Duodenum (tissue), 1 donor: ENCODE data around the genes ARFGAP2 and RAPSN.

GRCh38 chr11:46676327-46677187 lies 23.9 kb downstream of the ARHGAP1 start:
- PRO-cap, result no peak

GRCh38 chr11:46678629-46679659 lies 21.5 kb downstream of the ARHGAP1 start:
- PRO-cap, result no peak

DNA sequence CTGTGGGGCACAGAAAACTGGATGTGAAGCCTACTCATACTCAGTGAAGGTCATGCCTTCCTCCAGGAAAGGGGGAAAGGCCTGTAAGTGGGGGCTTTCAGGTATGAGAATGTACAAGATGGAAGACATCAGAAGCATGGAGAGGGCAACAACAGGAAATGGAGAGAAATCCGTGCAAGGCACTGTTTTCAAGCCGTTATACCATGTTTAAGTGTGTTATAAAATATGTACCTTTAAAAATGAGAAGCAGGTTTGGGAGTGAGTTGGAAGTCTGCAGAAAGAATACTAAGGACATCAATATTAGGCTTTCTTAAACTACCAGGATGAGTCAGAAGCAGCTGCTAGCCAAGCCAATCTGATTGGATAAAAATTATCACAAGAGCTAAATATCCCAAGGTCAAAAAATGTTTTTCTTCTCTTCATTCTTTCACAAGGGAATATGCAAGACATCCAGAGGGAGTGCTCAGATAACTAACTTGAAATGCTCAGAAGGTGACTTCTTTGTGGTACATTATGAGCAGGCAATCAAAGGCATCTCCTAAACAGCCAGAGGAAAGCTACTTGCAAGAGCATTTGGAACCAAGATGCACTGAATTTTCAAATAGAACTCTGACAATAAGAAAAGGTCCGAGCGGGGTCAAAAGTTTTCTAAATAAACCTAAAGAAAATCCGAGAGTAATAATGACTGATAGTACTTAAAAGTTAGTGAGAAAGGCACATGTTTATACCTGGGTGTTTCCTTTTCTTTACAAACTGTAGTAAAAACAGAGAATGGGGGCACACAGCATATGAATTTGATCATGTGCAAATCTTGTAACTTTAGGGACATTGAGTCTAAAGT lies 19.3 kb upstream of the CKAP5 start:
- PRO-cap, result no peak

- PRO-cap, result no peak
Measured at GRCh38 chr11:46914398-46914852, 3.9 kb downstream of the LRP4 start.

GRCh38 chr11:46916463-46917104 lies 1.8 kb downstream of the LRP4 start:
- PRO-cap, result unidirectional peak, plus-strand start at chr11:46916935

GRCh38 chr11:47104195-47105103 lies 72.2 kb downstream of the ARFGAP2 start:
- PRO-cap, result no peak

DNA sequence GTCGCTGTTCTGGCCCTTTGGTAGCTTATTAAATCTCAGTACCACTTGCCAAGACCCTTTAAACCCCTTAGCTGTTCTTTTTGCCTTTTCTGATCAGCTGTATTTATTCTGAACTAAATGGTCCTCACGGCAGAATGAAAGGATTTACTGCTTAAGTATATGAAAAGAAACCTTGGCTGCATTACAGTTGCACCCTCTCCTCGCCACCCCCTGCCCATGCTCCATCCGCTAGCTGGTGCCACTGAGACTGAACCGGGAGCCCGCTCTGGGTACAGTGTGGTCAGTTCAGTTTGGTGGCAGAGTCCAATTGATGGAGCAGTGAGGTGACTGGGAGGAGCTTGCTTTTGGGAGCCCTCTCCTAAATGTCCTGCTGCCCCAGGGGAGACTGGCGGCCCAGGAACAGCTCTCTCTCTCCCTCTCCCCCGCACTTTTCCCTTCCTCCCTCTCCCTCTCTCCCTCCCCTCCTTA lies 22.0 kb downstream of the ARFGAP2 start:
- PRO-cap, result no peak

DNA sequence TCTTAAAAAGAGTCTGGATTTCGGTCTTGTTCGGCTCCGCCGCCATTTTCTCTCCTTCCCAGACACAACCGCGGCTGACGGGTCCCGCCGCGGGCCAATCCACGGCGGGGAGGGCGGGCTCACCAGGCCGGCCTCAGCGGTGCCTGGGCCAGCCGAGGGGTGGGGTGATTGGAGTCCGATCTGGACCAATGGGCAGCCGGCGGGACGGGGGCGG lies at the start of gene ARFGAP2:
Gene ARFGAP2, minus strand, starts transcription at position 72 of the 214 bp plus-strand sequence.
- PRO-cap, result bidirectional peak, plus-strand start outside the sequence, minus-strand start at position 70 of the sequence

GRCh38 chr11:47238768-47239760 lies 9.6 kb downstream of the ACP2 start:
- PRO-cap, result no peak

DNA sequence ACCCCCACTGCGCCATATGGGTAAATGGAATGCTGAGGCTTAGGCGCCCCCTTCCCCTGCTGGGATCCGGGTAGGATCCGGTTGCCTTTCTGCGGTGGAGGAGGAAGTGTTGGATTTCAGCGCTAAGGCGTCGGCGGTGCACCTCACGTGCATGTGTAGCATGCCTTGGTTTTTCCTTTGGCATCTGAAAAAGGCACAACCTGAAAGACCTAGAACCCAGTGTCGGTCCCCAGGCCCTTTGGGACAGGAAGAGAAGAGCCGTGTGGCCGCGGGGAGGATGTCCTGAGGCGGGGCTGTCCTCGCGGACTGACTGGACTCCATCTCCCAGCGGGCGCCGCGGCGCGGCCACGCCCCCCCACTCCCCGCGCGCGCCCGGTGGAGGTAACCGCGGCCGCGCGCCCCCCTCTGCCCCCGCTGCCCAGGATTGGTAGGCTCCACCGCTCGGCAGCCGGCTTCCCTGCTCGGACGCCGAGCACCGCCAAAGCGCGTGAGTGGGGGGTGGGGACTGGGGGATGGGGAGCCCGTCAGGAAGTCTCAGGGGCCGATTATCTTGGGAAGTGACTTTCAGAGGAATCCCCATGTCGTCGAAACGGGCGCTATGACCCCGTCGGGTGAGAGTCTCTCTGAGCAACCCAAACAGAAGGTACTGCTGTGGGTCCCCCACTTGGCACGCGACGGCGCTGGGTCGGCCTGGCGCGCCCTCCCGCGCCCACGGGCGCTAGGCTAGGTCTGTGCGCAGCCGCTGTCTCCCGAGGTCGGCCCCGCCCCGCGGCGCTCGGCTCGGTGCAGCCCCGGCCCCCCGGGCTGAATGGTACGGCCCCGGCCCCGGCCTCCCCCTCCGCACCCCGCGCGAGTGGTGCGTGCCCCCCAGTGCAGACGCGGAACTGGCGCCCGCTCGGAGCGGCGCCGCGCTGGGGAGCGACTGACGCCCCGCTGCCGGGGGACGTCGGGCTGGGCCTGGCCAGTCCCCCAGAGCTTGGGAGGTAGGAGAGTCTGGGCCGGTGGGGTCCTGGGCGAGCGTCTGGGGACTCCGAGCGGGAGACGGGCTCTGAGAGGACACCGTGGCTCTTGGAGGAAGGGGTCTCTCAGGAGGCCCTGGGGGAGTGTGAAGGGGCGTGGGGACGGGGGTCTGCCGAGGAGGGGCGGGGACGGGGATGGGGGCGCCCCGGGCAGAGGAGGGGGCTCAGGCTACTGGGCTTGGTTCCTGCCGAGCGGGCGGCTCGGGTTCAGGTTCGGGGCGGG lies 11.9 kb downstream of the NR1H3 start:
- PRO-cap, result bidirectional peak, plus-strand start at position 113 of the sequence, minus-strand start outside the sequence; bidirectional peak, plus-strand start at position 508 of the sequence, minus-strand start at position 349 of the sequence; bidirectional peak, plus-strand start at position 870 of the sequence, minus-strand start at position 716 of the sequence

GRCh38 chr11:47292059-47292460 lies 34.3 kb downstream of the NR1H3 start:
- PRO-cap, result no peak

DNA sequence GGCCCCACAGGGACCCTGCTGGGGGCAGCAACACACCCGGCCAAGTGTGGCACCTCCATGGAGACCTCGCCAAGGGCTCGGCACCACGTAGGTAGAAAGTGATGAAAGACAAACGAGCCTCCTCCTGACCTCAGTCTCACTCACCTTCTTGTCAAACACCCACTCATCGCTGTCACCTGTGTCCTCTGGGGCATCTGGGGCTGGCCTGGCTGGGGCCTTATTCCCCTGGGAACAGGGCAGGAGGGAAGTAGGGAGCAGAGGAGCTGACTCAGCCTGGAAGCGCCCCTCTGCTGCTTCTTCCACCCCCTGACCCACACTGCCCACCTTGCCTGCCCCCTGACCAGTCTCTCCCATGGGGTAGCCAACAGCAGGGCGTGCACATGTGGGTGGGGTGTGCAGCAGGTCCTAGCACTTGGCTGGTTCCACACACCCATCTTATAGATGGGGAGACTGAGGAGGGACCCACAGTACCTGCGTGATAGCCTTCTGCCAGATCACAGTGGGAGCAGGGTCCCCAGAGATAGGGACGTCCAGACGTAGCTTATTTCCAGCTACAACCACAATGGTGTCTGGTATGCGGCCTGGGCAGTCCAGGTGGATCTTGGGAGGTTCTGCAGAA lies 13.2 kb downstream of the MYBPC3 start:
- PRO-cap, result no peak

GRCh38 chr11:47406741-47407668 lies 1.4 kb upstream of the SLC39A13 start:
- PRO-cap, result no peak

GRCh38 chr11:47415021-47415957 lies 6.9 kb downstream of the SLC39A13 start:
- PRO-cap, result no peak

DNA sequence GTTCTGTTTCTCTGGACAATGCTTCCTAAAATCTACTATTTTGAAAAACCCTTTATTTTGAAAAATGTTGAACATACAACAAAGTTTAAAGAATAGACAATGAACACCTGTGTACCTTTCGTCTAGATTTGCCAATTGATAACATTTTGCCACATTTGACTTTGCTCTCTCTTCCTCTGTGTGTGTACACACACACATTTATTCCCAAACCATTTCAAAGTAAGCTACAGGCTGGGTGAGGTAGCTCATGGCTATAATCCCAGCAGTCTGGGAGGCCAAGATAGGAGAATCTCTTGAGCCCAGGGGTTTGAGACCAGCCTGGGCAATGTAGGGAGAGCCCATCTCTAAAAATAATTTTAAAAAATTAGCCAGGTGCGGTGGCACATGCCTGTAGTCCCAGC lies 5.2 kb upstream of the PSMC3 start:
- PRO-cap, result no peak

DNA sequence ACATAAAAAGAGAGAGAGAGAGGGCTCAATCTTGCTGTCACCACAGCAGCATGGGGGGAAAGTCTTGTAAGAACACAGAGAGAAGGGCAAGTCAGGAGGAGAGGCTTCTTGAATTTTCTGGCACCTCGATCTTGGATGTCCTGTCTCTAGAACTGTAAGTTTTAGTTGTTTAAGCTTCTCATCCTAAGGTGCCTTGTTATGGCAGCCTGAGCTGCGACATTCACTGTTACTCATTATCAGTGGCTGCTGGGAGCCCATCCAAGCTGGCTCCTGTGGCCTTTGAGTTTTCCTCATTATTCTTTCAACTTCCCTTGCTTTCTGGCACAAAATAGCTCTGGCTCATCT lies 8.0 kb upstream of the PSMC3 start:
- PRO-cap, result no peak

DNA sequence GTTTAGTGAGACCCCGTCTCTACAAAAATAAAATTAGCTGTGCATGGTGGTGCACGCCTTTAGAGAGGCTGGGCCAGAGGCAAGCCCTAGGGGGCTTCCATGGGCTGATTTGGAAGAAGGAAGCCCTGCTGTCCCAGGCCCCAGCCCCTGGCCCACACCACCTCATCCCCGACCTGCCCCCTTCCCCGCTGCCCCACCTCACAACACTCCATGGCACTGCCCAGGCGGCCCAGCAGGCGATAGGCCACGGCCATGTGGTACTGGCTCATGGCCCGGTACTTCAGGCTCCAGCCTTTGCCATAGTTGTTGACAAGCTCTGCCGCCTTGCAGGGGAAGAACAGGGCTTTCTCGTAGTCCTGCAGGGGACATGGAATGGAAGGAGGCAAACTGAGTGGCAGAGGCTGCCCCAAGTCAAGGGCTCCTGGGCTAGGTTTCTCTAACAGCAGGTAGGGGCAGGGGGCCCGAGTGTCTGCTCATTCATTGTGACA lies 6.4 kb downstream of the RAPSN start:
- PRO-cap, result no peak

DNA sequence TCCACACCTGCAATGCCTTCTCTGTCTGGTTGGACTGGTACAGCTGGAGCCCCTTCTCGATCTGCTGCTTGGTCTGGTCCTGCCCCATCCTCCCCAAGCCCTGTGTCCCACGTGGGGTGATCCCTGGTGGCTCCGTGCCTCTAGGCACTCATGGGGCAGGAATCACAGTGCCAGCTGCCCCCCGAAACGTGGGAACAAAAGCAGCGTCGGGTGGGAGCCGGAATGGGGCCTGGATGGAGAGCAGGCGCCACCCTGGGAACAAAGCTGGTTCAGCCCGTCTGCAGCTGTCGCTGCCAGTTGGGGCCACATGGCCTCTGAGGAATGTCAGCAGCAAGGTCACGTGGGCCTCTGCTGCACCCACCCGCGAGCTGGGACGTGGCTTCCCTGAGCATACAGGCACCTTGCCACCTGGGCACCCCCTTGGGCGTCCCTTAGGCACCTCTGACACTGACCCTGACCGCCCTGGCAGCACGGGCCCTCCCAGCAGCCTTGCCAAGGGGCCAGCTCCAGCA lies at the start of gene RAPSN:
Gene RAPSN, minus strand, starts transcription at position 260 of the 512 bp plus-strand sequence.
- PRO-cap, result no peak

DNA sequence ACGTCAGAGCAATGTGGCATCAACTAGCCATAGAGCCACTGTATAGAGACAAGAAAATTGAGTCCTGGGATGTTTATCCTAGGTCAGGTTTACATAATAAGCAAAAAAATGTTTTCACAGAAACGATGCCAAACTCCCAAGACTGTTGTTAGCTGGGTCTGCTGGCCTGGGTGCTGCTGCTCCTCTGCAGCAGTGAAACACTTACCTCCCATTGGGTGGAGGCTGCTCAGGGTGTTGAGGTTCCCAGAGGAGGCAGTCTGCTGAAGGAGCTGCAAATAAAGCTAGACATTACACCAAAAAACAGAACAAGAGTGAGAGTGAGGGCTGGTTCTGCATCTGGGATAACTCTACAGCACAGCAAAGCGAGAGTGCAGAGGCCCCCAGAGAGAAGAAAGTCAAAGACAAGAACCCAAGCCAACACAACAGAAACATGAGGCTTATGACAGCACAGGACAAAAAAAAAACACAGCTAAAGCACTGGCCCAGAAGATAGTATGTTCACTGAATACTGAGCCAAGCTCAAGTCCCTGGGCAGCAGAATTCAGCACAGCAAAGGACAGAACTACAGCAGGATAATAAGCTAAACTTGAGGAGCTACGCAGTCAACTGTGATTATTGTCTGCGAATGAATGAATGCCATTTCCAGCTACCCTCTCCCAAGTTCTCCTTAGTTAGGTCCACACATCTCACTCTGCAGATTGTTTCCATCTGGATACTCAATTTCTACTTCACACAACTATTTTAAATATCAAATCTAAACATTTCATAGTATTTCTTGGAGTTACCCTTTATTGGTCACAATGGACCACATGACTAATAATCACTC lies 29.9 kb upstream of the RAPSN start:
- PRO-cap, result no peak

DNA sequence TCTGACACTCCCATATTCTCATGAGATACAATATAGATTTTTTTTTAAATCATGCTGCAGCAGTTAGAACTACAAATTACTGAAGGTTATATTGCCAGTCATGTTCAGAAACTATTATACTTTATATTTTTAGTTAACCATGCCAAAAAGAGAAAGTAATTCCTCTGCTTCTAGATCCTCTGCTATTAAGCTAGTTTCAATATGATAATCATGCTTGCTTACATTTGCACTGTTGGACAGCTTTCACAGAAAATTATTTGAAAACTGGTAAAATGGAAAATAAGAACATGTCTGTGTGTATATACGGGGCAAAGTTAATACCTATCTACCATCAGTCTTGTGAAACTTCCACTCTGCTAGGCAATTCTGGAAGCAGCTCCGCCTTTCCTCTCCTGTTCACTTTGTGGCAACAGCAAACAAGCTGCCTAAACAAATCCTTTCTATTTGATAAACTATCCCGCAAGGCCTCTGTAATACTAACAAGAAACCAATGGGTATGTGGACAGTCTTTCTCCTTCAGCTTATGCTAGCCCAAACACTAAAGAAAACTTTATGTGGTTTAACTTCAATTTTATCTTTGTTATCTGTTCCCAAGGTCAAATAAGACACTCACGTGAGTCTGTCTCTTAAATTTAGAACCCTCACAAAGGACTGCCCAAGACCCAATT lies 39.1 kb upstream of the RAPSN start:
- PRO-cap, result no peak